Bronchial epithelial cell (primary cell): ENCODE measurements around the genes THOC3 and NSD1.

GRCh38 chr5:175690939-175691545 lies 33.2 kb downstream of the HRH2 start:
- RRBS, 2 experiments, result no CpG with 5 or more reads among the region's 17 CpGs

DNA sequence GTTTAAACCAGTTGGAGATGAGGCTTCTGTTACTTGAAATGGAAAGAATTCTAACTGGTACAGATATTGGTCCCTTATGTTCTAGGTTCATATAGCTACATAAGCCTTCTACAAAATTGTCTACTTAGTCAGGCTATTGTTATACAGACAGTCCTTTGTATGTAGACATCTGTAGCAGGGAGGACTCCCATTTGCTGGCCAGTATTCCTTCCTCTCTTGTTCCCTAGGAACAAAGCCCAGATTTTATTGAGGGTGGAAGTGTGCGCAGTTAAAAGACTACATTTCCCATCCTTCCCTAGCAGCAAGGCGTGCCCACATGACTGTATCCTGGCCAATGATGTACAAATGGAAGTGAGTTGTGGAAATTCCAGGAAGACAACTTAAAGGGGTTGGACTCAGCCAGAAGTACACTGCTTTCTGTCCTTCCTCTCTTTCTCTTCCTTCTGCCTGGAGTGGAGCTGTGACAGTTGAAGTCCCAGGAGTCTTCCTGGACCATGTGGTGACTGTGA lies 88.9 kb downstream of the HRH2 start:
- RRBS, 2 experiments, result no CpG with 5 or more reads among the region's 2 CpGs

DNA sequence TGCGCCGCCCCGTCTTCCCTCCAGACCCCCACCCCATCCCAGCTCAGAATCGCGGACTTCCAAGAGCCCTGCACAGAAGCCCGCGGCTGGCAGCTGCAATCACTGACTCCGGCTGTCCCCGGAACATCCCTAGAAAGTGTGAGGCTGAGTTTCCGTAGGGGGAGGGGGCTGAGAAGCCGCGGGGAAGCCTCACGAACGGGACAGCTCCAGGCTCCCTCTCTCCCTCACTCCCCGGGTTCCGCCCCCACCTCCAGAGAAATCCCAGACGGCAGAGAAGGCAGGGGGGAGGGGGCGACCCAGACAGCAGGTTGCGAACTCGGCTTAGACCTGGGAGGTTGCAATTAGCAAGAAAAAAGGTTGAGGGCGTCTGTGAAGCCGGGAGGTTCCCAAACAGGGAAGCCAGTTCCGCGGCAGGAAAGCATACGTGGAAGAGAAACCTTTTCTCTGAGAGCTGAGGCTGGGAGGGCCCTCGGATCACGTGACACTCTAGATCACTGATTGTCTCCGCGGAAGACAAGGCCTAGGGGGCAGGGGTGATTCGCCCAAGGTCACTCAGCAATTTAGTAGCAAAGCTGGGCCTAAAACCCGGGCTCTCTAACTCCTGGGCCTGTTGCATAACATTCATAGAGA lies 73.8 kb upstream of the CPLX2 start:
- RRBS, 2 experiments, result 0% methylated on average over 3 of the region's 31 CpGs; no CpG with 5 or more reads in 1 of the 2 experiments

- RRBS, 2 experiments, result no CpG with 5 or more reads among the region's 63 CpGs
These were observed at the start of gene THOC3 for GRCh38 chr5:175967737-175968447. THOC3 (minus strand) TSS chr5:175968315.

GRCh38 chr5:176181260-176181850 lies 56.9 kb upstream of the SIMC1 start:
- RRBS, 2 experiments, result no CpG with 5 or more reads among the region's 7 CpGs

DNA sequence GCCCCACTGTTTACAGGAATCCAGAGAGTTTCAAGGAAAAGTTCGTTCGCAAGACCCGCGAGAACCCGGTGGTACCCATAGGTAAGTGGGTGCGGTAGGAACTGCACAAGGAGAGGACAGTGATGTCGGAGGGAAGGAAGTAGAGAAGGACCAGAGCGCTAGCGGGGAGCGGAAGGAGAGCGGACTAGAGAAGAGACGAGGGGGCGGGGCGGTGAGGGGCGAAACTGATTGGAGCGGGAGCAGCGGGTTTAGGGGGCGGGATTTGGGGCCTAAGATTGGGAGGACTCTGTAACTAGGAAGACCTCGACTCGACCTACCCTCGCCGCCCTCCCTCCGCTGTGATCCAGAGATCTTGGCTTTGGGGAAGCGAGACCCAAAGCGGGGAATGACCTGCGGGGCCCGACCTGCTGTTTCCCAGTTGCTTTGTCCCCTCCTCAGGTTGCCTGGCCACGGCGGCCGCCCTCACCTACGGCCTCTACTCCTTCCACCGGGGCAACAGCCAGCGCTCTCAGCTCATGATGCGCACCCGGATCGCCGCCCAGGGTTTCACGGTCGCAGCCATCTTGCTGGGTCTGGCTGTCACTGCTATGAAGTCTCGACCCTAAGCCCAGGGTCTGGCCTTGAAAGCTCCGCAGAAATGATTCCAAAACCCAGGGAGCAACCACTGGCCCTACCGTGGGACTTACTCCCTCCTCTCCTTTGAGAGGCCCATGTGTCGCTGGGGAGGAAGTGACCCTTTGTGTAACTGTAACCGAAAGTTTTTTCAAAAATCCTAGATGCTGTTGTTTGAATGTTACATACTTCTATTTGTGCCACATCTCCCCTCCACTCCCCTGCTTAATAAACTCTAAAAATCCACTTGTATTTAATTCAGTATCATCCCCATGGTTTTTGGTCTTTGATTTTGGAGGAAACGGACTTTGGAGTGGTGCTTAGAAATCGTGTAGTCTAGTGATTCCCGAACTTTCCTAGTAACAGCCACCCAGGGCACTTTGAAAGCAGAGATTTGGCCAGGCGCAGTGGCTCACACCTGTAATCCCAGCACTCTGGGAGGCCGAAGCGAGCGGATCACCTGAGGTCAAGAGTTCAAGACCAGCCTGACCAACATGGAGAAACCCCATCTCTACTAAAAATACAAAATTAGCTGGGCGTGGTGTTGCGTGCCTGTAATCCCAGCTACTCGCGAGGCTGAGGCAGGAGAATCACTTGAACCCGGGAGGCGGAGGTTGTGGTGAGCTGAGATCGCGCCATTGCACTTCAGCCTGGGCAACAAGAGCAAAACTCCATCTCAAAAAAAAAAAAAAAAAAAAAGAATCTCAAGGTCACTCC lies 806 bp downstream of the HIGD2A start:
- RRBS, 2 experiments, result no CpG with 5 or more reads among the region's 59 CpGs

- RRBS, 2 experiments, result no CpG with 5 or more reads among the region's 4 CpGs
These were observed 5.2 kb downstream of the FAF2 start for GRCh38 chr5:176453338-176453836.

- RRBS, 2 experiments, result no CpG with 5 or more reads among the region's 18 CpGs
These were observed 10.1 kb downstream of the RNF44 start for GRCh38 chr5:176526810-176527855.

DNA sequence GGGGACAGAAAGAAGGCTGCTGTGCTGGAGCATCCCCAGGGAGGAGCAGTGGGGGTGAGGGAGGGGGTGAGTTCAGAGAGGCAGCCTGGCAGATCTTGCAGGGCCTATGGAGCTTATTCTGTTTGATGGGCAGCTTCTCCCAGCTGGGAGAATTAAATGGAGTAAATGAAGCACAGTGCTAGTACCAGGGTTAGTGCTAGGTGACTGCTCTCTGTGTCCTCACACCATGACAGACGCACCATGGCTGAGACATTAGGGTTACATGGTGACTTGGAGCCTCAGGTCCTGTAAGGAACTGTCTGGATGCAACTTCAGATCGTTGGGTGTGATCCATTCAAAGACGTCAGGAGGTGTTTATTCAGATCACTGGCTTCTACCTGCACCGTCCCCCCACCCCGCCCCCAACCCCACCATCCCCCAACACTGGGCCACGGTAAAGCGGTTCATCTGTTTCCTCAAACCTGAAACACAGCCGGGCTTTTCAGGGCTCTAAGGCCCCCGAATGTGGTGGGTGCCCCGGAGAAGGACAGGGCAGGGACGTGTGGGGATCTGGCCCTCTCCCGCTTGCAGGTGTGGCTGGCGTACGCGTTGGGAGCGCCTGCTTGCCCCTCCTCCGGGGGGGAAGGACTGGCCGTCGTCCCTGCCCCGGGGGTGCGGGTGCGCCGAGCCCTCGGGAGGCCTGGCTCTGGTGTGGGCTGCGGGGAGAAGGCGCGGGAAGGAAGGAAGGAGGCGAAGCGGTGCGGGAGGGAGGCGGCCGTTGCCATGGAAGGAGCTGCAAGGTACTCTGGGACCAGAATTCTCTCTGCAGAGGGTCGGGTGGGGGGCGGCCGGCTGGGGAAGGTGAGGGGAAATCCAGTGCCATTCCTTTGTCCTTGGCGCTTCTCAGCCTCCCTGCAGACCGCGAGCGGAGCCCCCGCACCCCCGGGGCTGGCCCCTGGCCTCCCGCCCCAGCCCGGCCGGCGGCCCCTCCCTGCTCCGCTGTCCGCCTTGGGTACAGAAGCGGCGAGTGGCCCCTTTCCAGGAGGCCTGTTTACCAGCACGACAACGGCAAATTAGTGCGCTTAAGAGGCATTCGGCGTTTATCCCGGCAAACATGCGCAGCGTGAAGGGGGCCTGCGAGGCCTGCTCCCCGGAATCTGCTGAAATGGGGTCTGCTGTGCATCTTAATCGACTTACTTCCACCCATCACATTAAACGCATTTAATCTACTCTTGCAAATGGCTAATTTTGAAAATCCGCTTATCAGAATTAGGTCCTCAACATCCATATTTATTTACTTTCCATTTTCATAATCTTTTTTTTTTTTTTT lies 67.2 kb upstream of the UNC5A start:
- RRBS, 2 experiments, result 2 to 3% methylated on average over 18 to 20 of the region's 62 CpGs

DNA sequence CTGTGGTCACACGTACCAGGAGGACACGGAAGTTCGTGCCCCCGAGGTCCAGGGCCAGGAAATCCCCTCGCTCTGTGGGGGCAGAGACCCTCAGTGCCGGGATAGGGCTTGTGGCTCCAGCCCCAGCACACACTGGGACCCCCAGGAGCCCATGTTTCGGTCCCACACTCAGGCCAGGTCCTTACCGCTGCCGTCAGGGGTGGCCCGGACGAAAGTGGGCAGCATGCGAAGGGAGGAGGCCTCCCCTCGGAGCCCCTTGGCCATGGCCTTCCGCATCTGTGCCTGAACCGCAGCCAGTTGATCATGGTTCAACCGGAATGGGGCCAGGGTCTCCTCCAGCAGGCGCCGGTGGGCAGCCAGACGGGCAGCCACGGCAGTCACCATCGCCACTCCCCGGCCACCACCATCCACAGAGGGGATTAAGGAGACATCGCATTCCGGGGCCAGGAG lies 11.9 kb downstream of the HK3 start:
- RRBS, 2 experiments, result 76 to 82% methylated on average over 8 to 15 of the region's 24 CpGs

GRCh38 chr5:177086297-177086767 lies 383 bp upstream of the FGFR4 start:
- RRBS, 2 experiments, result 2% methylated on average over 7 of the region's 18 CpGs

- RRBS, 2 experiments, result no CpG with 5 or more reads among the region's 8 CpGs
These were observed 2.5 kb downstream of the FGFR4 start for GRCh38 chr5:177089109-177089815.

- RRBS, 2 experiments, result no CpG with 5 or more reads among the region's 13 CpGs
These were observed 23.1 kb downstream of the FGFR4 start for GRCh38 chr5:177109811-177110310.

- RRBS, 2 experiments, result under 1 to 2% methylated on average over 37 of the region's 121 CpGs
These were observed at the start of gene NSD1 for GRCh38 chr5:177133359-177134330. NSD1 (plus strand) TSS chr5:177133773.

DNA sequence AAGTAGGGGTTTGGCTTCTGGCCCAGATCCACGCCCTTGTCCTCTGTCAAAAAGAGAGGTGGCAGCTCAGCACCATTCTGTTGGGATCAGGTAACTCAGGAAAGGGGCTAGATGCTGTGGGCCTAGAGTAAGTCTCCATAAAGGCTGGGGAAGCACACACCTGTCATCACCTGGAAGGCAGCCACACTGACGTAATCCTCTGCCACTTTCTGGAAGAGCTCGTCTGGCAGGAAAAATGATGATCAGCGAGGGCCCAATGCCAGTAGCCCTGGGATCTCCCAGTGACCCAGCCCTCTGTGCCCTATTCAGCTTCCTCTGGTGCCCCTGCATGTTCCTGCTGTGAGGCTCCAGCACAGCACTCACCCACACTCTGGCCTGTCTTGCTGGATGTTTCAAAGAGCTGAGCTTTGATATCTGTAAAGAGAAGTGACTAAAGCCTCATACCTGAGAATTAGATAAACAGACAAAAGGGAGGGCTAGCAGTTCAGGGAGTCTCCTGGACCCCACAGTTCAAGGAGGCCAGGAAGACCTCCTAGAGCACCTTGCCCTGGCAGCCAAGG lies 1.7 kb downstream of the RAB24 start:
- RRBS, 2 experiments, result no CpG with 5 or more reads among the region's 4 CpGs

DNA sequence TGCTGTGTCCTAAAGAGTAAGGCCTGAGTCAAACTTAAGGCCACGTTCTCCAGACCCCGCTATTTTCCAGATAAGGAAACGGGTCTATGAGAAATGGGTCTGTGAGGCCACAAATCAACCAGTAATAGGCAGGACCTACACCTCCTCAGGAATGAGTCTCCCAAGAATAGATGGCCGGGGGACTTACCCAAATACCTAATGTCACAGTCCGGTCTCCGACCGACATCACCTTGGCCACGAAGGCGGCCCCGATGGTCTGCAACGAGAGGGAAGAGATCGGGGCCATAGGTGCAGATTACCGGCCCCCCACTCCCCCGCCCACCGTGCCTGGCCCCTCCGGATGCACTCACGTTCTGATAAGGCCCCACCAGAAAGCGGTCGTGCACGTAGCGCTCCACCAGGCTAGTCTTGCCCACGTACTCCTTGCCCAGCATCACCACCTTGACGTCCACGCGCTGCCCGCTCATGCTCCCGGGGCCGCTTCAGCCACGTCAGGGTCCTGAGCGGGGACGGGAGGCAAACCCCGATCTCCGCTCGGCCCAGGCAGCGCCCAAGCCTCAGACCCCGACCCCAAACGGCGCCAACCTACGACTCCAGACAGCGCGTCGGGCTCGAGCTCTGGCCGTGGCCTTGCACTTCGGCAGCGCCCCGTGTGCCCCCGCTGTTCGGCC lies 562 bp downstream of the RAB24 start:
- RRBS, 2 experiments, result 3 to 4% methylated on average over 10 of the region's 49 CpGs

DNA sequence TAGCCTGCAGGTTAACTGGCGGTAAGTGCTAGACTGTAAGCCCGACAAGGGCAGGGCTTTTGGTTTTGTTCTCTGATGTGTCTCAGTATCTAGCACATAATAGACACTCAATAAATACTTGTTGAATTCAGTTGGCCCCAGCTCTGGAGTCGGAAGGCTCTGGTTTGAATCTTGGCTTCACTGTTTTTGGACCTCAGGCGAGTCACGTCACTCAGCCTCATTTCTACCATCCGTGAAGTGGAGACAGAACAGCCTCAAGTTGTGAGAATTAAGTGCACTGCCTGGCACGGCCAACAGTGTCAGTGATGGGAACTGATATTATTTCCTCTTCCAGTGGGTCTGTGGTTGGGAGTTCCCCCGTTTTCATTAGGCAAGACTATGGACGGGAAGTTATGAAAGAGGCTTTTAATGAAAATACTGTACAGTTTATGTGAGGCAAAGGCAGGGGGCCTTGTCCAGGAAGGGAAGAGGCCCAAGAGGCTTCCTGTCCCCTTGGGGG lies 3.3 kb downstream of the PRELID1 start:
- RRBS, 2 experiments, result no CpG with 5 or more reads among the region's 9 CpGs

- RRBS, 2 experiments, result no CpG with 5 or more reads among the region's 51 CpGs
These were observed 13.0 kb downstream of the RGS14 start for GRCh38 chr5:177370504-177371304.

DNA sequence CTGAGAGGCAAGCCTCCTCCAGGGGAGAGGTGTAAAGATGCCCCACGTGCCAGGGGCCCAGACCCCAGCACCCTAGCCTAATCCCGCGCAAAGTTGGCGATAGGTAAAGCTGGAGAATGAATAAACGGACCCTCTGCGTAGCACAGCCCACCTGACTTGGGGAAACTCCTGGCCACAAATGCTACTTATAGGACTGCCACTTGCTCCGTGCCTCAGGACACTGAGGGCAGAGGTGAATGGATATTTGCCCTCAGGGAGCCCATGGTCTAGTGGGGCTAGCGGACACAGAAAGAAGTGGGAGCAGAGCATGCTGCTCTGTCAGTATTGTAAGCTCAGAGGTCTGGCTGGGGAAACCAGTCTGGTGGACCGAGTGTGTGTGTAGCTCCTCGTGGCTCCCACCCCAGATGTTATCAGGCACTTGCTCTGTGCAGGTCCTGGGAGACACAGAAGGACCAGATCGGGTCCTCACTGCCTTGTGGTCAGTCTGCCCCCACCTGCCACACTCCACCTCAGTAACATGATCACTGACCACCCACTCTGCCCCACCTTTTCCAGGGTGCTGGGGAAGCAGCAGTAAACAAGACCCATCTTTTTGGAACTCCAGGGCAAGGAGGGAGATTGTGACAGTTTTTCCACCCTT lies 841 bp downstream of the GRK6 start:
- RRBS, 2 experiments, result no CpG with 5 or more reads among the region's 11 CpGs

DNA sequence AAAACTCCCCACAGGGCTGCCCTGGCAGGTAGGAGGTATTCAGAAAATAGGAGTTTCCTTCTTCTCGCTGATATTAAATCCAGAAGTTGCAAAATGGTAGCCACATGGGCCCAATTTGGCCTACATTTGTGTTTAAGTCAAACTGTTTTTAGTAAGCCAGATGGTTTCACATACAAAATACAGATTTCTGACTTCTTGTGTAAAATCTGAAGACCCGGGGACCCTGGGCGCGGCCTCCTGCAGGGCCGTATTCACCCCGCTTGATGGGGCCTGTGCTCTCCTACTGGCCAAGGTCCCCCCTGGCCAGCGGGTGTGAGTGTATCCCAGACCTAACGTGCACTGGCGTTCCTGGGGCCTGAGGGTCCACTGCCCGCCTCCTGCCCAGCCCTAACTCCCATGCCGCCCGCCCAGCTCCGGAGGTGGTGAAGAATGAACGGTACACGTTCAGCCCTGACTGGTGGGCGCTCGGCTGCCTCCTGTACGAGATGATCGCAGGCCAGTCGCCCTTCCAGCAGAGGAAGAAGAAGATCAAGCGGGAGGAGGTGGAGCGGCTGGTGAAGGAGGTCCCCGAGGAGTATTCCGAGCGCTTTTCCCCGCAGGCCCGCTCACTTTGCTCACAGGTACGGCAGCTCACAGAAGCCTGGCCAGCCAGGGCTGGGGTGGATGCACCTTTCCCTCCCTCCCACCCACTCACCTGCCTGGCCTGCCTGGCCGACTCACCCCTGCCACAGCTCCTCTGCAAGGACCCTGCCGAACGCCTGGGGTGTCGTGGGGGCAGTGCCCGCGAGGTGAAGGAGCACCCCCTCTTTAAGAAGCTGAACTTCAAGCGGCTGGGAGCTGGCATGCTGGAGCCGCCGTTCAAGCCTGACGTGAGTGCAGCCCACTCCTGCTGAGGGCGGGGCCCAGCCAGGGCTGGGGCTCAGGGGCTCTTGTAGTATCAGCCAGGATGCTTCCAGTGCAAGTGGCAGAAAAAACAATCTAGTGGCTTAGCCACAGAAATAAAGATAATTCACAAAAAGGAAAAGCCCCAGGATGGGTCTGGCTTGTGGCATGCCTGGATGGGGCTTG lies 9.5 kb downstream of the GRK6 start:
- RRBS, 2 experiments, result no CpG with 5 or more reads among the region's 39 CpGs